Fibroblast of villous mesenchyme (primary cell): ENCODE data around the gene SENP5.

DNA sequence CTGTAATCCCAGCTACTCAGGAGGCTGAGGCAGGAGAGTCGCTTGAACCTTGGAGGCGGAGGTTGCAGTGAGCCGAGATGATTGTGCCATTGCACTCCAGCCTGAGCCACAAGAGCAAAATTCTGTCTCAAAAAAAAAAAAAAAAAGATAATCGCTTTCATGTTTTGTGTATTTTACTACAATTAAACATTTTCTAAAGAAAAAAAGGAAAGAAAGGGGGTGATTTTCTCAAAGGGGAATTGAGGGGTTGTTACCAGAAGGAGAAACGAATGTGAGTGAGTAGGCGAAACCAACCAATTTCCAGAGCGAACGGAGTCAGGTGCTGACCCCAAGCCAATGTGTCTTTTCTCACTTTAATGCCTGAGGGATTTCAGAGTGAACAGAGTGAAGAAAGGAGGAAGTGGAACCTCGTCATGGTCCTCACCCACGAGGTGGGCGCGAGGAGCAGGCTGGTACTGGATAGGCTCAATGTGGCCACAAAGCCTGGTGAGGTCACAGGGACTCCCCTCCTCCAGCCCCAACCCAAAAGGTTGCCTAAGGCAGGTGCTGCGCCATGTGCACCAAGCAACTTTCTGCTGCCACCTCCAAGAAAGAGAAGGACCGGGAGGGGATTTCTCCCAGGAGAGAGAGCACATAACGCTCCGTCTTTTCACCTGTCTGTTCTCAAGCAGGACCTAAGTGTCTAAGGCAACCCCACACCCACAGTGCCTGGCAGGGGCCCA is 3.6 kb downstream of the NRROS start:
- CAGE, long polyA plus RNA, result no peak

- CAGE, long polyA plus RNA, result no peak
These were observed 26.5 kb downstream of the NRROS start for GRCh38 chr3:196665878-196666561.

DNA sequence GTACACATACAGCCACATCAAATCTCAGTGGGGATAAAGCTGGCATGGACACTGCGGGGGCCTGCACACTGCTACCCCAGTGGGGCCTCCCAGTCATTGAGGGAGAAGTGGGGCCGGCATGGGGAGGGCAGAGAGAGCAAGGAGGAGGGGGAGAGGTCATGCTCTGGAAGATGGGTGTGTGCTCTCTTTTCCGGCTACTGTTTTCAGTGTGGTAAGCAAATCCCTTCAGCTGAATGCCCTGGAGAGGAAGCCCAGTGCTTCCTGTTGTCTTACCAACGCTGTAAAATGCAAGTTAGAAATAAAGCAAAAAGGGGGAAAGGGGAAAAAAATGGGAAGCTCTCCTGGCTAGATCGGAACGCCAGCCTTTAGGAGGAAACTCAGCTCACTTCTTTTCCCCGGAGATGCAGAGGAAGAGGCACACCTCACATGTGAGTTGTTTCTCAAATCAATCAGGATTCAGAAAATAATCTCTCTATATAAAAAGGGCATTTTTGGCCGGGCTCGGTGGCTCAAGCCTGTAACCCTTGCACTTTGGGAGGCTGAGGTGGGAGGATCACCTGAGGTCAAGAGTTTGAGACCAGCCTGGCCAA is 30.9 kb downstream of the NRROS start:
- CAGE, long polyA plus RNA, result no peak

DNA sequence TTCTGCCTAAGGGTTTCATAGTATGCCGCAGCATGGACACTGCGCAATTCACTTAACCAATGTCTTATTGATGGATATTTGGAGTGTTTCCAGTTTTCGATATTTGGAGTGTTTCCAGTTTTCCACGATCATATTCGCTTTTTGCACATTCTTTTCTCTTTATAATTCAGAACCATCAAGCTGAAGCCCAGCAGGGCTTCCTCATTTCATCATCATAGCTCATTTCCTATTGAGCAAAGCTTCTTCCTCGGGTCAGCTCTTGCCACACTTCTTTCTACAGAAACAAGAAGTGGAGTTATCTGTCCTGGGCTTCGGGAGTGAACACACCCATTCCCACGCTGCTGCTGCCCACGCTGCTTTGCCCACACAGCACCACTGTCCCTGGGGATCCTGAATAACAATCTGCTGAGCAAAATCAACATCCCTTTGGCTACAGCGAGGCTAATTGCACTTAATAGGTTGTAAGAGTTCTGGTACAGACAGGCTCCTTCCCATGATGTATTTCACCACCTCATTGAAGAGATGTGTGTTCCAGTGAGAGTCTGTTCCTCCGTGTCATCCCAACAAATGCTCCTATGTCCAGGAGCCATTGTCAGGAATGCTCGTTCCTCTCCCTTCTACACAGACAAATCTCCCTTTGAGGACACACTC is 23.7 kb downstream of the CEP19 start:
- CAGE, long polyA plus RNA, result no peak

- CAGE, long polyA plus RNA, result no peak
These were observed at the start of gene SENP5 for GRCh38 chr3:196867236-196868028. SENP5 (plus strand) TSS chr3:196867920.

- CAGE, long polyA plus RNA, result no peak
These were observed 36.3 kb downstream of the SENP5 start for GRCh38 chr3:196903974-196904427.

DNA sequence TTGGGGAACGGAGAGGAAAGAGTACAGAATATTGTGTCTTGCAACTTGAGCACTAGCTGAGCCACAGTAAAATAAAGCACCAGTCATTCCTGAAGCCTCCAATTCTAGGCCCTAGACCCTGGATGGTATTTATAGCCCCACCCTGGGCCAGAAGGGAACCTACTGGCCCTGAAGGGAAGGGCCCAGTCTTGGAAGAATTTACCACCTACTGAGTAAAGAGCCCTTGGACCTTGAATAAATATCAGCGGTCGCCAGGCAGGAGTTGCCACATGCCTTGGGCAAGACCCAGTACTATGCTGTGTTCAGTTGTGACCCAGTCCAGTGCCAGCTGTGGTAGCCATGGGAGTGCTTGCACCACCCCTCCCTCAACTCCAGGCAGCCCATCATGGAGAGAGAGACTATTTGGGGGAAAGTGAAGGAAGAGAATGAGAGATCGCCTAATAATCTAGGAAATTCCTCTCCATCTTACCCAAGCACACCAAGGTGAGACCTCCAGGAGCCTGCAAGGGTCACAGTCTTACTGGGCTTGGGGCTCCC is 26.9 kb downstream of the NCBP2 start:
- CAGE, long polyA plus RNA, result no peak

DNA sequence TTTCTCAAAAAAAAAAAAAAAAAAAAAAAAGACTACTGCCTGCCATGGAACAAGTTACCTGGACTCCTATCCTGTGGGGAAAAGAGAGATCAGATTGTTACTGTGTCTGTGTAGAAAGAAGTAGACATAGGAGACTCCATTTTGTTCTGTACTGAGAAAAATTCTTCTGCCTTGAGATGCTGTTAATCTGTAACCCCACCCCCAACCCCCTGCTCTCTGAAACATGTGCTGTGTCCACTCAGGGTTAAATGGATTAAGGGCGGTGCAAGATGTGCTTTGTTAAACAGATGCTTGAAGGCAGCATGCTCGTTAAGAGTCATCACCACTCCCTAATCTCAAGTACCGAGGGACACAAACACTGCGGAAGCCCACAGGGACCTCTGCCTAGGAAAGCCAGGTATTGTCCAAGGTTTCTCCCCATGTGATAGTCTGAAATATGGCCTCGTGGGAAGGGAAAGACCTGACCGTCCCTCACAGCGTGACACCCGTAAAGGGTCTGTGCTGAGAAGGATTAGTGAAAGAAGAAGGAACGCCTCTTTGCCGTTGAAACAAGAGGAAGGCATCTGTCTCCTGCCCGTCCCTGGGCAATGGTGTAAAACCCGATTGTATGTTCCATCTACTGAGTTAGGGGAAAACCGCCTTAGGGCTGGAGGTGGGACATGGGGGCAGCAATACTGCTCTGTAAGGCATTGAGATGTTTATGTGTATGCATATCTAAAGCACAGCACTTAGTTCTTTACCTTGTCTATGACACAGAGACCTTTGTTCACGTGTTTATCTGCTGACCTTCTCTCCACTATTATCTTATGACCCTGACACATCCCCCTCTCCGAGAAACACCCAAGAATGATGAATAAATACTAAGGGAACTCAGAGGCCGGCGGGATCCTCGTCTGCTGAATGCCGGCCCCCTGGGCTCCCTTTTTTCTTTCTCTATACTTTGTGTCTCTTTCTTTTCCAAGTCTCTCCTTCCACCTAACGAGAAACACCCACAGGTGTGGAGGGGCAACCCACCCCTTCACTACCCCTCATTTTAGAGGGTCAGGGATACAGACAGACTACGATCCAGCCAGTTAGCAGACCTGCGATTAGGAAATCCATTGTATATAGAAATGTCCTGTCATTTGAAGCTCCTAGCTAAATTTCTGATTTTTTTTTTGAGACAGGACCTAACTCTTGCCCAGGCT is 1.9 kb downstream of the NCBP2AS2 start:
- CAGE, long polyA plus RNA, result no peak

- CAGE, long polyA plus RNA, result no peak
These were observed 89.8 kb upstream of the MELTF start for GRCh38 chr3:197119251-197119969.

GRCh38 chr3:197134543-197135475 is 105.2 kb upstream of the MELTF start:
- CAGE, long polyA plus RNA, result no peak

DNA sequence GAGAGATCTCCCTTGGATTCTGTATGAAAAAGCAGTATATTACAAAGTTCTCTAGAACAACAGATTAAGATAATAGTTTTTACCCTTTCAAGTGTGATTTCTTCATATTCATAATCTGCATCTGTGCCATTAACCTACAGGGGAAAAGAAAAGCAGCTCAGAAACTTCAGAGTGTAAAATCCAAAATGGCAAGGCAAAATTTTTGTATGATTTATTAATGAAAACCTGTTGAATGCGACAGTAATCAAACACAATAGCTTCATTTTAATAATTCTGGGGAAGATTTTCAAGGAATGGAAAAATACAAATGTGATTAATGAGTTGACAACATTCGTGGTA is 113.0 kb upstream of the MELTF start:
- CAGE, long polyA plus RNA, result no peak

GRCh38 chr3:197309355-197310468 is 11.3 kb upstream of the DLG1 start:
- CAGE, long polyA plus RNA, result no peak

DNA sequence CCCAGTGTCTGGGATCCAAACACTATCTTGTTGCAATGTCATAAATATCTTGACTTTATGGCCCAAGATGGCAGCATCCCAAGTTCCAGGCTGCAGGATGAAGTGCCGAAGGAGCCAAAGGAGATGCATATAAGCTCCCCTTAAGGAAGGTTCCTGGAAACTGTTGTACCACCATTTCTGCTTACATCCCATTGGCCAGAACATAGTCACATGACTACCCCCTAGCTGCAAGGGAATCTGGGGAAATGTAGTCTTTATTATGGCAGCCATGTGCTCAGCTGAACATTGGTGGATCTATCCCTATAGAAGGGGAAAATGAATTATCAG is 54.3 kb downstream of the BDH1 start:
- CAGE, long polyA plus RNA, result no peak

DNA sequence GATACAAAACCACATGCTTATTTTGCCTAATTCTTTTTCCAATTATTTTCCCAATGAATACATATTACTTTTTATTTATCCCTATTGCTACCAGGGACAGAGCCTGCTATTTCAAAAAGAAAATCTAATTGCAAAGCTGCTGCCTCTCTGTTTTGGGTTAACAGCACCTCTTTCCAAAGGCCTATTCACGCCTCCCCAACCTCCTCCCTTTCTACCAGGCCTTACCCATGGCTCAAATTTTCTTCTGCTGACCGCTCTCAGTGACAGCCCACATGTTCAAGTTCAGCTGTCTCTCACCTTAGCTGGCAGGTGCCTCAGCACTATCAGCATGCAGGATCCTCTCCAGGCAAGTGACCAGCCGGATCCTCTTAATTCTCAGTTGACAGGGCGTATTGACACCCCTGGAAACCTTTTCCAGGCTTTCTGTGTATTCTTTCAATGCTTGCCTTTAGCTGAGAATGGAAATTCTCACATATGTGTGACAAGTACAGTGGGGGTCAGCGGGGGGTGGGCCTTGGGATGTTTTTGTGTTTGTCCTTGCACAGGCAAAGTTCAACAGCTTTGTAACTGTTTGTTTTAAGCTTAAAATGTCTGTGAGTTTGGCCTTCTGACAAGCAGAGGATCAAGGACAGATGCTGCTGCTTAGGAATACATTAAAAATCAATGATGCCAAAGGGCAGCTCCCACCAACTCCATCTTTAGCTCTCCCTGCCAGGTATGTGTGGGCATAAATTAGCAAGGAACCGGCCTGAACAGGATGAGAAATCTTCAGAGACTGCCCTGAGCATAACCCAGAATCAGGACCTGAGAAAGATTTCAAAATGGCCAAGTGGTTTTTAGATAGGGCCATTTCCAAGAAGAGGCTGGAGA is 17.4 kb upstream of the BDH1 start:
- CAGE, long polyA plus RNA, result no peak

GRCh38 chr3:197793344-197793751 is 2.3 kb downstream of the LRCH3 start:
- CAGE, long polyA plus RNA, result no peak

DNA sequence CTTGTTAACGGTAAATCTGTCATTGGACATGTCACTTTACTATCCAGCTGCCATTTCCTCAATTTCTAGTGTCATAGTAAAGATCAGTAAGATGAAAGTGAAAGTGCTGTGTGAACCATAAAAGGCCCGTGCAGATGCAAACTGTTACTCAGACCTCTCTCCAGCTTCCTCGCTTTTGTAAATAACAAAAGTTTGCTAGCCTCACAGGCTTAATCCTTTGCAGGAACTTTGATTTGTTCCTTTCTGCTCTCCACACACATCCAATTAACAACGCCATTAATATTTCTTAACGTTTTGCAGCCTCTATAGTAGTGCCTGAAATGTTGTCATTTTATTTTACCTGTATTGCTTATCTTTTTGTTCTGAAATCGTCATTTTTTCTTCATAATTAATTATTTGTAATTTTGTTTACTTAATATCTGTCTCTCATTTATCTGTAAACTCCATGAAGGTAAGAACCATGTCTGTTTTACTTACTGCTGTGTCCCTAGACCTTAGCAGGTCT is 57.2 kb downstream of the LRCH3 start:
- CAGE, long polyA plus RNA, result no peak

DNA sequence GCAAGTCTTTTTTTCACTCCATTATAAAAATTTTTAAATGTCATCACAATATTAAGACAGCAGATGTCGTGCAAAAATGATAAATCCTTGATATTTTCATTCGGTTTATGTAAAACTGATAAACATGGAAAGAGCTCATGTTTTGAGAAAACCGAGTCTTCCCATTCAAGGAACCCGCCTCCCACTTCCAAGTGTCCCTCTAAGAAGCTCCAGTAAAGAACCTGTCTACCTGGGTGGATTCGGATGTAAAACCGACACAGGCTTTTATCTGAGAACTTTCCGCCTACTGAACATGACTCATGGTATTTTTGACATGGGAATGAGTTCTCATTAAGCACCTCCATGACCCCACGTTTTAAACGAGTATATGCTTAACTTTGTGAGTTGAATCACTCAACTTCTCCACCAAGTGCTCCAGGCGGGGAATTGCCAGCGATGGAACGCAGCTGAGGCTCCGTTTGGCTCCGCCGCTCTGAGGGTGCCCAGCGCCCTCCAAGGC is 119.8 kb downstream of the LMLN start:
- CAGE, long polyA plus RNA, result no peak